A172 (cell line): Measurements from ENCODE around the genes GAGE12C, GAGE2A, CLCN5, NUDT11, CENPVL3, XAGE1A, PFKFB1 and MAGEH1.

DNA sequence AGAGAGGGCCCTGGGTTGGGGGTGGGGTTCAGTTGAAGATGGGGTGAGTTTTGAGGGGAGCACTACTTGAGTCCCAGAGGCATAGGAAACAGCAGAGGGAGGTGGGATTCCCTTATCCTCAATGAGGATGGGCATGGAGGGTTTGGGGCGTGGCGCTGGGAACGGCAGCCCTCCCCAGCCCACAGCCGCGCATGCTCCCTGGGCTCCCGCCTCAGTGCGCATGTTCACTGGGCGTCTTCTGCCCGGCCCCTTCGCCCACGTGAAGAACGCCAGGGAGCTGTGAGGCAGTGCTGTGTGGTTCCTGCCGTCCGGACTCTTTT is at the start of gene GAGE12C:
Gene GAGE12C (plus strand): TSS at position 234 of the 320 bp plus-strand sequence.
- RAMPAGE, long total RNA: no peak

DNA sequence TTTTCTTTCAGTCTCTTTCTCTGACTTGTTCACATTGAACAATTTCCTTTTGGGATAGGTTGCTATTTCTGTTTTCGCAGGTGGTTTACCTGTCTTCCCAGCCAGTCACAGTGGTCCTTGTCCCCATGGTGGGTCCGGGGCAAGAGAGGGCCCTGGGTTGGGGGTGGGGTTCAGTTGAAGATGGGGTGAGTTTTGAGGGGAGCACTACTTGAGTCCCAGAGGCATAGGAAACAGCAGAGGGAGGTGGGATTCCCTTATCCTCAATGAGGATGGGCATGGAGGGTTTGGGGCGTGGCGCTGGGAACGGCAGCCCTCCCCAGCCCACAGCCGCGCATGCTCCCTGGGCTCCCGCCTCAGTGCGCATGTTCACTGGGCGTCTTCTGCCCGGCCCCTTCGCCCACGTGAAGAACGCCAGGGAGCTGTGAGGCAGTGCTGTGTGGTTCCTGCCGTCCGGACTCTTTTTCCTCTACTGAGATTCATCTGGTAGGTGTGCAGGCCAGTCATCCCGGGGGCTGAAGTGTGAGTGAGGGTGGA is at the start of gene GAGE2A:
Gene GAGE2A (plus strand): TSS at position 376 of the 534 bp plus-strand sequence.
- RAMPAGE, long total RNA: no peak

GRCh38 chrX:49725232-49725876 is 29.6 kb upstream of the PAGE1 start:
- RAMPAGE, long total RNA: no peak

DNA sequence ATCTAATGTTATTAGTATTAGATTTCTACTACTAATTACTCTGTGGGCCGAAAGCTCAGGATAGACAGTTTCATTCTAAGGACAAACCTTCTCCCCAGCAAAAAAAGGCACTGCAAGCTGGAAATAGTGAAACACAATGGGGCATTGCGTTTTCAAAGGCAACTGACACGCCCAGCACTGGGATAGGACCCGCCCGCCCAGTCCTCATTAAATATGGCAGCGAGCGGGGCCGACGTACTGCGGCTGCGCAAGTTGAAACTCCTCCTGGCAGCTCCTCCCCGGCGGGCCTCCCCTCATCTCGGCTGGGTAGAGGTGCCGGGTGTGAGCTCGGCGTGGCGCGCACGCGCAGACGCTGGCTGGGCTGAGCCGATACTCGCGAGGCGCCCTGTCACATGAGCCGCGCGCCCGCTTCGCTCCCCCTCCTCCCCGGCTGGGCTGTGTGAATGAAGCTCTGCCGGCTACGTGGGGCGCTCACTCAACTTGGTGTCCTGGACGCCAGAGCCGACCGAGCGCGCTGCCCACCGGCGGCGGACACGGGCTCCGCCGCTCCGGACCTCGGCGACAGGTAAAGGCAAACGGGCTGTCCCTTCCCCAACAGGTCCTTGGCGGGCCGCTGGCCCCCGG is at the start of gene CLCN5:
Gene CLCN5 (plus strand): TSS at position 369 of the 624 bp plus-strand sequence.
- RAMPAGE, long total RNA: no peak

GRCh38 chrX:51496072-51496778 is at the start of gene NUDT11:
TSS of gene NUDT11 (minus strand) at chrX:51496592.
- RAMPAGE, long total RNA: no peak

DNA sequence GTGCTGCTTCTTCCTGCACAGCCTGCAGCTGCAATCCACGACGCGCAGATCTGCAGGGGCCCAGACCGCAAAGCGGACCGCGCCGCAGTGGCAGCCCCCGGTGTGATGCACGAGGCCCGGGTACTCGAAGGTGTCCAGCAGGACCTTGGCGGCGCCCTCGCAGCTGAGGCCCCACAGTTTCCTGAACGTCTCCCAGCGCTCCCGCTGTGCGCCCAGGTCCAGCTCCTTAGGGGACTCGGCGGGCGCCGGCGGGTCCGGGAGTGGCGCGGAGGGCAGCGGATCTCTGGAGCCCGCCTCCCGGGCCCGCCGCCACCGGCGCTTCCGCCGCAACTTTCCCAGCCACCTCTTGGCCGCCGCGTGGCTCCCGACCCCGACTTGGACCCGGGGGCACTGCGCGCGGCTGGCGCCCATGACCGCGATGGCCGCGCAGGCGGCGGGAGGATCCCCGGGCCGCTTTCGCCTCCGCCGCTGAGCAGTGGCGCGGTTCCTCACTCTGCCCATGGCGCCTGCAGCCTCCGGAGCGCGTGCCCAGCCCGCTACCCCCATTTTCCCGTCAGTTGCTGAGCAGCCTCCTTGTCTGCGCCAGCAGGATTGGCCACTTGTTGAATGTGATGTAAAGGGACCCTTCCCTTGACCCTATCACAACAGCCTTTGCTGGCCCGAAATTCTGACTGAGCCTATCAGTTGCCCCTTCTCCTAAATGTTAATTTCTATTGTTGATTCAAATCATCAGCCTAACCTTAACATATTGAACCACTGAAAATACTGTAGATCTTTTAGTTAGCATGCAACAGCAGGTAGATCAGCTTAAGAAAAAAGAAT is at the start of gene CENPVL3:
Gene CENPVL3 (minus strand): TSS at position 540 of the 822 bp plus-strand sequence.
- RAMPAGE, long total RNA: no peak

- RAMPAGE, long total RNA: start-site peak on the plus strand at chrX:51803059-51803100, 30 and 105 reads in 2 replicates
Measured at GRCh38 chrX:51802749-51803216, 59.5 kb downstream of the GSPT2 start.

DNA sequence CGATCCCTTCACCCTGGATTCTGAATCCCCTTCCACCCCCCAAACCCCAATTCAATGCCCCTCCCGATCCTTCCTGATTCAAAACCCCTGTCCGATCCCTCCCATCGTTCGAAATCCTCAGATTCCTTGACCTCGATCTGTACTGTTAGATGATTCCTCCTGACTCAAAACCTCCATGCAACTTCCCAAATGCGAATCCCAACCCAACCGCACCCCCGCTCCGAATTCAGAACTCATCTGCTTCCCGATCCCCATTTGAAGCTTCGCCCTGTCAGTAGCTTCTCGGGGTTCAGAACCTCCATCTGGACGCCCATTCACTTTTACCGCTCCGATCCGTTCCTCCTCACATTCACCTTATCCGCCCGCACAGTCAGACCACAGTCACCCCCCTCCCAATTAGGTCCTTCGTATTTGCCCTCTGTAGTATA is 410 bp downstream of the MAGED1 start:
- RAMPAGE, long total RNA: no peak

GRCh38 chrX:52495604-52495958 is at the start of gene XAGE1A:
TSS of gene XAGE1A (plus strand) at chrX:52495808.
- RAMPAGE, long total RNA: no peak

- RAMPAGE, long total RNA: no peak
Measured at GRCh38 chrX:52923635-52924139, 26.6 kb downstream of the FAM156B start.

GRCh38 chrX:53616691-53617158 is 69.8 kb downstream of the HUWE1 start:
- RAMPAGE, long total RNA: no peak

DNA sequence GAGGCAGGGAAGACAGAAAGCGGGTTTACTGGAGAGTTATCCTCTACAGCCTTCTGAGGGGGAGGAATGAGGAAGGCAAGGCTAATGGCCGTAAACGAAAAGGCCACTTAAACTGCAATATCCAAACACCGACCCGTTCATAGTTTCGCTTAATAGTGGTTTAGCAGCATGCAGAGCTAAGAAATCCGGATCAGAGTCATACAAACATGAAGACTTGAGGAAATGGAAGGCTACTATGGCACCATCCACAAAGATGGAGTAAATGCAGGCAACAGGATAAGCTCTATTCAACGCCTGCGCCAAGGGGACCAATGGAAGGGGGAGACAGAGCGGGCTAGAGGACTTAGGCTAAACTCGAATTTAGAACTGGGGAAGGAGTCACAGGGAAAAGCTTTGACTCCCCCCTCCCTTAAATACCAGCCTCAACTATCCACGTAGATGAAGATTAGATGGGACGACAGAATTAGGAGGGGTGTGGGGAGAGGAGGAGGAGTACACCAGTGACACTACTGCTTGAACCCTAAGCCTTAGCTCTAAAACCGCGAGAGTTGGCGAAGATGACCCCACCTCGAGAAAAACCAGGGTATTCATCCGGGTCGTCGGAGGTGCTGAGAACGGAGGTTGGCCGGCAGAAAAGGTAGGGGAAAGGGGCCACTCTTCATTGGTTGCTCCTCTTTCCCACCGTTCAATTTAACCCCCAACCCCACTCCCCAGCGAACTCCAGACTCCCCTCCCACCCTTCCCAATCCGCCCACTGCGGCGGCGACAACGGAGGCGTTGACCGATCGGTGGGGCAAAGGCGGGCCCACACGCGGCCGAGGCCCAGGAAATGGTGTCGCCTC is 3.5 kb downstream of the HUWE1 start:
- RAMPAGE, long total RNA: no peak

- RAMPAGE, long total RNA: no peak
Measured at GRCh38 chrX:54440552-54441199, 472 bp downstream of the TSR2 start.

GRCh38 chrX:54494494-54495435 is 1.3 kb downstream of the FGD1 start:
- RAMPAGE, long total RNA: no peak

- RAMPAGE, long total RNA: no peak
Measured at GRCh38 chrX:54721379-54721909, 76.6 kb downstream of the ITIH6 start.

DNA sequence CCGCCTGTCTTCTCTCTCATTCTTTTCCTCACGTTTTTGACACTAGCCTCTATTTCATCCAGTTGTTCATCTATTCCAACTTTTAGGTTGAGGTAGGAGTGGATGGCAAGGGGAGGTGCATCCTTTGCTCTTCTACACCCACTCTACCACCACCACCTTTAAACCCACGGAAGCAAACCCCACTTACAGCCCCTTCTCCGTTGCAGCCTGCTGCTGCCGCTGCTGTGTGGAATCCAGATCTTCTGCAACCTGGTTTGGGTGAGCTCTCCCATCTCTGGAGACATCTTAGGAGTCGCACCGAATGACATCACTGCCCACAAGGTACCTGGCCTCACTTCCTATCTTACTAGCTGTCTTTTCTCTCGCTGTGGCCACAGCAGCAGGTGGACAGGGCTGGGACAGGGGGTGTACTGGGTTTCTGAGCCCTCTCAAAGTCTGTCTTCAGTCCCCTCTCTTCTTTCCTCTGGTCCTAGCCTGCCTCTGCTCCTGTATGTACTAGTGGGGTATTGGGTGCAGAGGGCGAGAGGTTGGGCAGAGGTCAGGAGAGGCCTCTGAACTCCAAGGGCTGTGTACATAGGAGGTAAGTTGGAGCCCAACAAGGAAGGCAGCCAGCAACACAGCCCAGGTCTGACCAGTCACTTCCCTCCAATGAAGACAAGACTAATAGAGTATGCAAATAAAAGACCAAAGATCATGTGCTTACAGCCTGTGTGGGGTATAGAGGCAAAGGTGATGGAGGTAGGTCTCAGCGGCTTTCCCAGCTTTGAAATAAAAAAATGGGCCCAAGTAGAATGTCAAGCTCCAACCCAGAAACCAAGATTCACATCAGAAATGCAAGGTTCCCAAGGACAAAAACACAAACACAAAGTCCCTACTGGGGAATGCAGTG is at the start of gene PFKFB1:
Gene PFKFB1 (minus strand): TSS at position 465 of the 889 bp plus-strand sequence.
- RAMPAGE, long total RNA: no peak

GRCh38 chrX:55451653-55452312 is at the start of gene MAGEH1:
TSS of gene MAGEH1 (plus strand) at chrX:55452127.
- RAMPAGE, long total RNA: no peak

GRCh38 chrX:55717999-55718781 is 641 bp downstream of the RRAGB start:
- RAMPAGE, long total RNA: no peak

DNA sequence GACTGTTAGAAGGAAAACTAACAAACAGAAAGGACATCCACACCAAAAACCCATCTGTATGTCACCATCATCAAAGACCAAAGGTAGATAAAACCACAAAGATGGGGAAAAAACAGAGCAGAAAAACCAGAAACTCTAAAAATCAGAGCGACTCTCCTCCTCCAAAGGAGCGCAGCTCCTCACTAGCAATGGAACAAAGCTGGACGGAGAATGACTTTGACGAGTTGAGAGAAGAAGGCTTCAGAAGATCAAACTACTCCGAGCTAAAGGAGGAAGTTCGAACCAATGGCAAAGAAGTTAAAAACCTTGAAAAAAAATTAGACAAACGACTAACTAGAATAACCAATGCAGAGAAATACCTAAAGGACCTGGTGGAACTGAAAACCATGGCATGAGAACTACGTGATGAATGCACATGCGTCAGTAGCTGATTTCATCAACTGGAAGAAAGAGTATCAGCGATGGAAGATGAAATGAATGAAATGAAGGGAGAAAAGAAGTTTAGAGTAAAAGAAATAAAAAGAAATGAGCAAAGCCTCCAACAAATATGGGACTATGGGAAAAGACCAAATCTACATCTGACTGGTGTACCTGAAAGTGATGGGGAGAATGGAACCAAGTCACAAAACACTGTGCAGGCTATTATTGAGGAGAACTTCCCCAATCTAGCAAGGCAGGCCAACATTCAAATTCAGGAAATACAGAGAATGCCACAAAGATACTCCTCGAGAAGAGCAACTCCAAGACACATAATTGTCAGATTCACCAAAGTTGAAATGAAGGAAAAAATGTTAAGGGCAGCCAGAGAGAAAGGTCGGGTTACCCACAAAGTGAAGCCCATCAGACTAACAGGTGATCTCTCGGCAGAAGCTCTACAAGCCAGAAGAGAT is 220.0 kb downstream of the RRAGB start:
- RAMPAGE, long total RNA: no peak

DNA sequence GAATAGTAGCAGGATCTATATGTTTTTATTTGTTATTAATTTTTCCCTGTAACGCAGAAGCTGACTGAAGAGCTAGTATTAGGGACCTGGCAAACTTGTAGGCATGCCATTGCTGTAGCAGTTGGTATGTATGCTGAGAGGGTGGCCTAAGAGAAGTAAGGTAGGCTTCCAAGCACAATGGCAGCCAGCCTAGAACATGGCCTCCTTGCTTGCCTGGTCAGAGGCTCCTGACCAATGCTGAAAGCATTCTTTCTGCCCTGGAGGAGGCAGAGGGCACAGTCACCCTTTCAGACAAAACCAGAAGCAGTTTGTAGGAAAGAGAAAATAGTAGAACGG is 215.0 kb upstream of the KLF8 start:
- RAMPAGE, long total RNA: no peak